H7 (cell line): ENCODE data around the genes PGM5, TMEM252 and PIP5K1B.

- RAMPAGE, long total RNA: no peak
These were observed 13.2 kb upstream of the IGFBPL1 start for GRCh38 chr9:38437420-38437905.

DNA sequence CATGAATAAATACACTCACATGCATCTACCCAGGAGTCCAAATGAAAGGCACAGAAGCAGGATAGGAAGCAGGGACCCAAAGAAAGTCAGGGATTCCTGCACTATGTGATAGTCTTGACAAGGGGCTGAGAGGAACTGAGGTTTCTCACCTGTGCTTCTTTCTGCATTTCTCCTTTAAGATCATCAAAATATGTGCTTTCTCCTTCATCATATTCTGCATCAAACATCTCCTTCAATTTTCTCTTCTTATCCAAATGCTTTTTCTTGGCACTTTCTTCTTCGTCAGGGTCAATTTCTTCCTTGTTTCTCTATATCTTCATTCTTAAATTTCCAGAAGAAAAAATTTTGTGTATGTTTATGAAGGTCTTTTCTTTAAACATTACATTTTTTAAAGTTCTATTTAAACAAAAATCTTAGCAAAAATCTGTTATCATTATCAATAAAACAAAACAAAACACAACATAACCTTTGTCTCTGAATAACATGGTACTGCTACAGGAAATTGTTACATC lies 550.4 kb downstream of the FOXD4L6 start:
- RAMPAGE, long total RNA: no peak

- RAMPAGE, long total RNA: no peak
These were observed 84.8 kb upstream of the ZNG1F start for GRCh38 chr9:41273724-41274443.

DNA sequence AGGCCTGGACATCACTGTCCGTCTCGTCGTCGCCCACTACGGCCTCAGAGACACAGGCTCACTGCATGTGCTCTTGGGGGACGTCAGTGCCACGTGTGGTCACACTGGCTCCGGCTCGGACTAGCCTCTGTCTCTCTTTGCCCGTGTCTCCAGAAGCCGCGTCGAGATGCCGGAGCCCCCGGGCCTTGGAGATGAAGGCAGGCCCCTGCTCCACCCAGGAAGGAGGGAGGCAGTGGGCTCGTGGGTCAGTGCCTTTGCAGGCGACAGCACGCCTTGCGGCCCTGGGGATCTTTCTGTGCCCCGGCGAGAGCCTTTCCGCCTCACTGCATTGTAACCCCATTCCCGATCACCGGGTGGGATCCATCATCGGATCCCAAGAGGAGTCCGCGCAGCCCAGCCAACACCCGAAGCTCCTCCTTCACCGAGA lies 169.1 kb upstream of the ZNG1F start:
- RAMPAGE, long total RNA: no peak

DNA sequence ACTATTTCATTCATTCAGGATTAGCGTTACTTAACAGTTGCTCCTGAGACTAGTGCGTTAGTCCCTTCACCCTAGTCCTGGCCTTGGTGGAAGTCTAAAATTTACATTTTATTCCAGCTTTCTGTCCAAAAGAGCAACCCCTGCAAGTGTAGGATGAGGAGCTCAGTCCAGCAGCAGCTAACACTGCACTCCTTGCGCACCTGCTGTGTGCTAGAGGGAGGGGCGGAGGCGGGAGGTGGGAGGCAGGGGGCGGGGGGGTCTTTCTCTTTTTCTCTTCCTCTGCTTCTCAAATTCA lies 609 bp upstream of the CNTNAP3B start:
- RAMPAGE, long total RNA: no peak

- RAMPAGE, long total RNA: no peak
These were observed 385.0 kb downstream of the SPATA31A6 start for GRCh38 chr9:42568492-42568818.

- RAMPAGE, long total RNA: no peak
These were observed 364.8 kb downstream of the SPATA31A7 start for GRCh38 chr9:61554523-61555058.

DNA sequence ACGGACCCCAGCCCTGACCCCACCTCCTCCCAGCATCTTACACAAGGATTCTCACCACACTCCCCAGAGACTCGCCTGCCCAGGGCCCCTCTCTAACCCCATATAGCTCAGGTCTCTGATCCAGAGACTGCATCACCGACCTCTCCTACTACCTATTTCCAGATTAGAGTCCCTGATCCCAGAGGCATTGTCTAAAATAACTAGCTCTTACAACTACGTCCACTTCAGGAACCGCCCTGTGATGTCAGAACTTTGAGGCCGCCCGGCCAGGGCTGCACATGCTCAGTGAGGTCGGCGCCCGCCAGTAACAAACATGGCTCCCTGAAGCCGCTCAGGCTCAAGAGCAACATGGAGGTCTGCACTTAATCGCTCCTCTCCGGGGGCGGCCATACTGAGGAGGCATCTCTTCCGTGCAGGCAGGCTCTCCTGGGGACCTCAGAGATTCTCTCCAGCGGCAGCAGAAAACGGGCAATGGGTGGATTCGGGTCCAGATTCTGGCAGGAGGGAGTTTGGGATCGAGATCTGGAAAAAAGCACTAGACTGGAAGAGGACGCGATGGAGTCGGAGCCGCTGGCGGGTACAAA lies 1186.1 kb downstream of the SPATA31A7 start:
- RAMPAGE, long total RNA: no peak

DNA sequence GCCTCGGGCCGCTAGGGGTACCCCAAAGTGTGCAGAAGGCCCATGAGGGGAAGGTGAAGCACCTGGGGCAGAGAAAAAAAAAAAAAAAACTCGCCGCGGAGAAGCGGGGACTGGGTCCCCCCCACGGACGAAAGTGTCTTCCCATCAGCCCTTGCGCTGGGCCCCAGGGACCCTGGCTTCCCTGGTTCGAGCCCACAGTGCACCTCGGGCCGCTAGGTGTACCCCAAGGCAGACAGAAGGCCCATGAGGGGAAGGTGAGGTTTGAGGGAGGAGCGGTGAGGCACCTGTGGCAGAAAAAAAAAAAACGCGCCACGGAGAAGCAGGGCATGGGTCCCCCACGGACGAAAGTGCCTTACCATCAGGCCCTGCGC lies 1577.0 kb downstream of the FOXD4L5 start:
- RAMPAGE, long total RNA: no peak

DNA sequence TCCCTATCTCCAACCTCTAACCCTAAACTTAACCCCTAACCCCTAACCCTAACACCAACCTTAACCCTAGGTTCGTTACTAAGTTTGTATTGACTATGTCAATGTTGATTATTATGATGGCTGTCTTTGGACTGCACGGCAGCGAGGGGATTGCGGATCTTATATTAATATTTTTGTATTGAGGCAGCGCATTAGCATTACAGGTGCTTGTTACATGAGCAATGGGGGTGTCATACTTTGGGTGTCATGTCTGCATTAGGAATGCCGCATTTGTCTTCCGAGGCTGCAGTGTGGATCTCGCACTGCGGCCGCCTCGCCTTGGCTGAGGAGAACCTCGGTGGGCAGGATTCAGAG lies 1504.1 kb downstream of the FOXD4L5 start:
- RAMPAGE, long total RNA: no peak

DNA sequence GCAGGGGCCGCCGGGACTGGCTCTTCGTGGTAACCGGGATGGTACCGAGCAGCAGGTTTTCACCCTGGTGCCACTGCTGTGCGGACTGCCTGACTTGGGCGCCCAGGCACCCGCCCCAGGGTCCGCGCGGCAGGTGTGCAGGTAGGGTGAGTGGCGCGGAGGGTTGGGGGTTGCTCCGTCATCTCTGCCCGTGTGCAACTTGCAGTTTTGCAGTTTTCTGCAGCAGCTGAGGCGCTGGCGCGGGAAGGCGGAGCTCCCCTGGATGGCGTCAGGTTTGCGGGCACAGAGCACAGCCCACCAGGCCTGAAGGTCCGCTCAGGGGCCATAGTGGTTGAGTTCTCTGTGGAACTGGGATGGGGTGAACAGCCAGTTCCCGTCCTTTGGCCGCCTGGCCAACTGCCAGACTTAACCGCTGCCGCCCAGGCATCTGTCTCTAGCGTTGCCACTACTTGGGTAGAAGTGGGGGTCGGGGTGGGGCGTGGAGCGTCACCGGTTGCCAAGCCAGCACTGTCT lies 417.1 kb downstream of the FOXD4L4 start:
- RAMPAGE, long total RNA: no peak

DNA sequence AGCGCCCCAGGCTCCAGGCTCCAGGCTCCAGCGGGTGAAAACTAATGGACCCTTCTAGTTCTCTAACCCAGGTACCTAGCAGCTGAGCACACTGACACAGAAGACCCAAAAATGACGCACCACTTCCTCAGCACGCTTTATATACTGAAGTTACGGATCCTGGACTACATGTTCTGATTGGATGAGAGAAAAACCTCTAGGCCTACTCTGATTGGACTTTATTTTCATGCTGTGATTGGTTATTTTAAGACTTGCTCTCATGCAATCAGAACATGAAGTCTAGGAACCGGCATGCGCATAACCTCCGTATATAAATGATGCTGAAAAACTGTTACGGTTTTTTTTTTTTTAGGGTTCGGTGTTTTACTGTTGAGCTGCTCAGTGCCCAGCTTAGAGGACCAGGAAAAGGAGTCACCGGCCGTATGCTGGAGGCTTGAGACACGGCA lies 26.2 kb upstream of the ANKRD20A1 start:
- RAMPAGE, long total RNA: no peak

GRCh38 chr9:68355940-68356480 lies 401 bp upstream of the PGM5 start:
- RAMPAGE, long total RNA: no peak

- RAMPAGE, long total RNA: no peak
These were observed at the start of gene PGM5 for GRCh38 chr9:68356481-68357301. PGM5 (plus strand) TSS chr9:68356611.

- RAMPAGE, long total RNA: no peak
These were observed 2.4 kb downstream of the TMEM252 start for GRCh38 chr9:68538190-68538801.

DNA sequence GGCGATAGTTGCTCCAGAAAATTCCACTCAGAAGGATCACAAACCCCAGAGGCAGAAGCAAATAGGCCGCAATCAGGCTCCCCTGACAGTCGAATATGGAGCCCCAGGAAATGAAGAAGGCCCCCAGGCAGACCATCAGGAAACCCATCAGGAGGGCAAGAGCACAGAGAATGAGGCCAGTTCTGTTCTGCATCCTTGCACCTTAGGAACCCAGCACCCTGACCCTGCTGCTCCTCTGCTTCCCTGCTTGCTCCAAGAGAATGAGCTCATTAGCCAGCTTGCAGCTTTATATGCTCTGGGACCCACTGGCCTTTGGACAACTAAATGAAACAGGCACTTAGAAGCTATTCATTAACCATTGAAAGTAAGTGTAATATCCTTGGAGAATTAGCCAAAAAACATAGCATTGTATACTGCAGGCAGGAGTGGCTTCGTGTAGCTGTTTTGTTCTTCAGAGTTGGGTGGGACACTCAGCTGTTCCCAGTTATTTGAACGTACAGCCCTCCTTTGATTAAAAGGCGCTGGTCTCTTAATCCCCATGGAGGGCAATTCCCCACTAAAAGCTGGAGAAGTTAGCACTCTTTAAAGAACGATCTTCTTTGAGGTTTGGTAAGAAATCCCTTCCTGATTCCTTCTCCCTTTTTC lies at the start of gene TMEM252:
Gene TMEM252 (minus strand): TSS at position 262 of the 645 bp plus-strand sequence.
- RAMPAGE, long total RNA: no peak

DNA sequence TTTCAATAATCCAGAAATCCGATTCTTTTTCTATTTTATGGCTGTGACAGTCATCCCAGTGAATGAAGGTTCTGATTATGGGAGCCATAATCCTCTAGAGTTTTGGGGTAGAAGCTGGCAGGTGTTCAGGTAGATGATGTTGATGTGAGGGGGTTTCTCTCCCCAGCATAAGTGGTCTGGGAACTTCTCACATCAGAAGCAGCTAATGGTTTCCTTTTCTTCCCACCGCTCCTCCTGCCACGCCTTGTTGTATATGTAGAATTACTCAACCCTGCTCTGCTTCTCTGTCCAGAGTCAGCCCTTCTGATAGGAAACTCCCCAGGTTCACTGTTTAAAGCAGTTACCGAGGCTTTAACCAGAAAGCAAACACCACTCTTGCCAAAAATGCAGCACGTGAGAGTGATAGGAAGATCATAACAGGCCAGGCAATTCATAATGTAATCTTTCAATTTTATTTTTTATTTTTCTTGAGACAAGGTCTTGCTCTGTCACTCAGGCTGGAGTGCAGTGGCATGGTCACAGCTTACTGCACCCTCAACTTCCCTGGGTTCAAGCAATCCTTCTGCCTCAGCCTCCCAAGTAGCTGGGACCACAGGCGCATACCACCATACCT lies 10.5 kb upstream of the TMEM252 start:
- RAMPAGE, long total RNA: no peak

GRCh38 chr9:68704448-68705326 lies at the start of gene PIP5K1B:
PIP5K1B (plus strand) TSS chr9:68705240.
- RAMPAGE, long total RNA: no peak

DNA sequence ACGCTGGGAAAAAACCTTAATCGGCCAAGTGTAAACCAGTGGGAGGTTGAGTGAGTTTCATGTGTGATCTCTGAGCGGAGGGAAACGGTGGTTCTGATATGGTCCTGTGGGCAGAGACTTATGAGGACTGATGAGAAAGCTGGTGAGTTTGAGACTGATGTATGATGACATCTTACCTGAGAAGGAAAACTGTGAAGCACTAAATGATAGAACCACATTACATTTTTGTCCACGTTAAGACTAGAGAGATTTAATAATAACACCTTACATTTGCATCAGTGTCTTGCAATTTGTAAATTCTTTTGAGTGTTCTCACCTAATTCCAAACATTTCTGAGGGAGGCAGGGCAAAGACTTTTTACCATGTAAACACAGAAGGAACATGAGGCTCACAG lies 2.0 kb downstream of the PIP5K1B start:
- RAMPAGE, long total RNA: no peak

GRCh38 chr9:68841166-68841444 lies 61.2 kb downstream of the PABIR1 start:
- RAMPAGE, long total RNA: no peak